Metanephros (tissue), 2 donors: ENCODE measurements around the gene OPN5.

DNA sequence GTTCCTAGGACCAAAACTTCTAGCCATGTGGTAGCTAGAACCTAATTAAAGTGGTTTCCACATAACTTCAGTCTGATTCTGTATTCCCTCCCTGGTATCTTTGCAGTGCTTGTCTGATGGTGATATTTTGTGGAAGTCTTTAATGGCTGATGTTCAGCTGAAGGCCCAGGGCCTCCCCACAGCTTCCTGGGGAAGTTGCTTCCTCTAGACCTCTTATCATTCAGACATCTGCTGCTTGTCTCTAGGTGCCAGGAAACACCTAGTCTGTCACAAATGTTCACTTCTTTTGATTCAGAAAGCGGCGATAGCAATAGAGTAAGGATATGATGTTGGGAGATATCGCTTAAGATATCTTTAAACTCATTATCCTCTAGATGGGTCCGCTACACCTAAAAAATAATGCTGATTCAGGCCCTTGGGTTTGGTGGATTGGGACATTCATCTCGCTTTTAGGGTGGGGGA lies 118.1 kb upstream of the SUPT3H start:
- RAMPAGE, long total RNA, result no peak

- RAMPAGE, long total RNA, result no peak
These were observed 3.9 kb downstream of the CLIC5 start for GRCh38 chr6:46011743-46012144.

- RAMPAGE, long total RNA, result no peak
These were observed 902 bp downstream of the ENPP4 start for GRCh38 chr6:46130711-46131070.

DNA sequence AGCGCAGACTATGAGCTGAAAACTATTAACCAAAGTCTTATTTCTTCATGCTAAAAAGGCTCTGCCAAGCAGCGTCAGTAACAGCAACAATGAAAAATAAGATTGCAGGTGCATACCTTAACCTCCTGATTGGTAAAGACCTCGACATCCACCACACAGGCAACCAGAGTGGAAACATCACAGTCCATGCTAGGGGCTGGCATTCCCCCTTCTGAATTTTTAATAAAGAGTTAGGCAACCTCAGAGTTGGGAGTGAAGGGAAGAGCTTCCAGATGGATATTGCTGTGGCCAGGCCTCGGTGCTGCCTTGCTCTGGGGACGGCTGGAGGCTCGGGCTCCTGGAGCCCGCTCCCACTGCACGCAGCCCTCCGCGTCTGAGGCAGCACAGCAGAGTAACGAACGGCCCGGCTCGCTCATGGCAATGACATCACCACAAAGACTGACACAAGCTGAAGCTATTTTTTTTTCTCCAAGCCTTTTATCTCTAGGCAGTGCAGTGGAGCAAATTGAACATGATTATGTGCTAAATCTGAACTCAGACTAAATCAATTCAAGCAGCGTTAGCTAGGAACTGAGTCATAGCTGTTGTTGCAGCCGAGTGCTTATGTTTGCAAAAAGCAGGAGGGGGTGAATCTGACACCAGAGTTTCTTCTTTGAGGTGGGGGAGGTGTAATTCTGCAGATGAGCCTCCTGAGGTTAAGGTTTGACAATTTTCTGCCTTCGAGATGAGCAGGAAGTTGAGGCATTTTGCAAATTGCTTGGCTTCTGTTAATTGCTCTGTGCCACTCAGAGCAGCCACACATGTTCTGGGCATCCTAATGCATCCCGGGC lies 154.7 kb upstream of the ENPP5 start:
- RAMPAGE, long total RNA, result no peak

DNA sequence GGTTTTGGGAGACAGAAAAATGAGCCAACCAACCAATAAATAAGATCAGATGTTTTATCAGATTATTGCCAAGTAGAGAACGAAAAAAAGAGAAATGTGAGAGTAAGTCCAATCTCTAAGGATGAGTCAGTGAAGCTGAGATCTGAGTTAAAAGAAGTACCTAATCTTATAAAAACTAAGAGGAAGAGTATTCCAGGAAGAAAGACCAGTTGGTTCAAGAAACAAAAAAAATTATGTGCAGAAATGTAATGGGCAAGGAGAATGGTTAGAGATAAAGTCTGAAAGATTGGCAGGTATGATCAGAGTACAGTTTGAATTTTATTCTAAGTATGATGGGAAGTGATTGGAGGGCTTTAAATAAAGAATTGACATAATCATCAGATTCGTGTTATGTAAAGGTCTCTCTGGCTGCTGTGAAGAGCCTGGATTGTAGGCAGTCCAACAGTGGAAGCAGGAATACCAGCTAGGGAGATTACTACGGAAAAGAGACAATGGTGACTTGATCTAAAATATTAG lies 79.6 kb downstream of the RCAN2 start:
- RAMPAGE, long total RNA, result no peak

- RAMPAGE, long total RNA, result no peak
These were observed 882 bp upstream of the RCAN2 start for GRCh38 chr6:46492184-46492478.

- RAMPAGE, long total RNA, result no peak
These were observed 19.3 kb upstream of the RCAN2 start for GRCh38 chr6:46510516-46511006.

DNA sequence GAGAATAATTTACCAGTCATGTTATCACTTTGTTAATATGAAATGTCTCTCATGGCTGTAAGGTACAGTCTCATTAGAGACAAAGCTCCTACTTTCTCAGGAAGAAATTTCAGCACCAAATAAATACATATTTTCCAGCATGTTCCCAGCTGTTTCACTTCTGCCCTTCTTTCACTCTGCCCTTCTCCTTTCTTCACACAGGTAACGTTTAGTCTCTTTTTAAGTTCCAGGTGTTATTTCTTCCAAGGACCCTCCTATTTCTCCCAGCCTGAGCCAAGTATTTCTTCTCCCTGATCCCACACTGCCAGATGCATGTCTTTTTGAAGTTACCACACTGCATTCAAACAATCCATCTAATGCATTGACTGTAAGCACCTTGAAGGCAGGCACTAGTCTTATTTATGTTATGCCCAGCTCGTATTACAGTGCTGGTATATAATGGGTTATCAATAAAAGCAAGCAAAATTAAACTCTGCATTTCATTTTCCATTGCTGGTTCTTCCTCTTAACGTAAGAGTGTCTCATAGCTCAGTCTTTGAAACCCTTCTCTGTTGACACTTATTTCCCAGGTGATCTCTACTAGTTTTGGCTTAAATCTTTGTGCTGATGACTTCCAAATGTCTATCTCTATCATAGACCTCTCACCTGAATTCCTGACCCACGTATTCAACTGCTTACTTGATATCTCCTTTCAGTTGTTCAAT lies 2.4 kb upstream of the ADGRF5 start:
- RAMPAGE, long total RNA, result no peak

DNA sequence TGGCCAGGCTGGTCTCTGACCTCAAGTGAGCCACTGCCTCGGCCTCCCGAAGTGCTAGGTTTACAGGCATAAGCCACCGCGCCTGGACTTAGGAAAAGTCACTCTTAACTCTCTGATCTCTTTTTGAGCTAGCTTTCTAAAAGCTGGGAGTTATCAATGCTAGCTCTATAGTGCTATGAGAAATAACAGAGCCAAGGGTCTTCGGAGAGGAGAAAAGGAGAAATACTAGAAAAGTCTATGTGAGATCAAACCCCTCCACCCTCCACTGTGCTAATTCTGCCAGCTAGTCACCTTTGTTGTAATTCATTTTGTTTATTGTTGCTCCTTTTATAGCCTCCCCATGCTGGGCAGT lies 90.3 kb upstream of the ADGRF1 start:
- RAMPAGE, long total RNA, result no peak

DNA sequence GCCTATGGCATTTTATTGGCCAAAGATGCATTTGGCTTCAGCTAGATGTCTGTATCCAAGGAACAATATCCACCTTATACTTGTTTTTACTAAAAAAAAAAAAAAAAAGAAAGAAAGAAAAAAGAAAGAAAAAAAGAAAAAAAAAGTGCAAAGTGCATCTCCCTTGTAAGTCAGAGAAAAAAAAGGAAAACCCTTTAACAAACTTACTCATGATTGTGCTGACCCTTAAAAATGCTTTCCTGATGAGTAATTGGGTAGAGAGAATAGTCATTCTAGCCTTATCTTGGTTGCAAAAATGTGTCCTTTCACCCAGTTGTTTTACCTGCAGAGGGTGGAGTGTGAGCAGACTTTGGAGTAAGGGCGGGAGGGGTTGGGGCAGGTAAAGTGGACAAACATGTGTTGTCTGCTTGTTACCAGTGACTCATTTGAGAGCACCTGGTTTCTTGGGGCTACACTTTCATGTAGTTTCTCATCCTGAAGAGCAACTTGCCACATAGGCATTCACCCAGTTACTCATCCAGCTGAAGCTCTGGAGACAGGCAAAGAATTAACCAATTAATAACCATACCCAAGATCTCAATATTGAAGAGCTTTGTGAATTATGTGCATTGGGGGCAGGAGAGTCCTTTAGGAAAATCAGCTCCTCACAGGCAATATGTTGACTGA lies 121.2 kb downstream of the TNFRSF21 start:
- RAMPAGE, long total RNA, result no peak

GRCh38 chr6:47234072-47234955 lies 75.4 kb downstream of the TNFRSF21 start:
- RAMPAGE, long total RNA, result no peak

- RAMPAGE, long total RNA, result no peak
These were observed 17.3 kb downstream of the CD2AP start for GRCh38 chr6:47494839-47495390.

DNA sequence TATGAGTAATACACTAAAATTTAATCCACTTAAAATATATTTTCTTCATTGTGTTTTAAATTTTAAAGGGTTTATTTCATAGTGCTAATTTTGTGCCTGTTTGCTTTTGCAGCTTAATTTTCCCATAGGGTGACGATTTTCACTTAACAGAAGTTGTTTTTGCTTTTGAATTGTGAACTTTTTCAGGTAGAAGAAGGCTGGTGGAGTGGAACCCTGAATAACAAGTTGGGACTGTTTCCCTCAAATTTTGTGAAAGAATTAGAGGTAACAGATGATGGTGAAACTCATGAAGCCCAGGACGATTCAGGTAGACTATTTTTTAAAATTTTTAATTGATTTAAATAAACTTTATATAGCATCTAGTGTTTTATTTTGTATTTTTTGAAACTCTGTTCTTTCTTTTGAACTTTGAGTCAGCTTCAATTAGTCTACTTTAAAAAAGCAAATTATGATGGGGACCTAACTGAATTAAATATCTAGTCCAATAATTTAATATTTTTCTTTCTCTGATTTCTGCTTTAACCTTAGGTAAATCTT lies 76.9 kb downstream of the CD2AP start:
- RAMPAGE, long total RNA, result no peak

DNA sequence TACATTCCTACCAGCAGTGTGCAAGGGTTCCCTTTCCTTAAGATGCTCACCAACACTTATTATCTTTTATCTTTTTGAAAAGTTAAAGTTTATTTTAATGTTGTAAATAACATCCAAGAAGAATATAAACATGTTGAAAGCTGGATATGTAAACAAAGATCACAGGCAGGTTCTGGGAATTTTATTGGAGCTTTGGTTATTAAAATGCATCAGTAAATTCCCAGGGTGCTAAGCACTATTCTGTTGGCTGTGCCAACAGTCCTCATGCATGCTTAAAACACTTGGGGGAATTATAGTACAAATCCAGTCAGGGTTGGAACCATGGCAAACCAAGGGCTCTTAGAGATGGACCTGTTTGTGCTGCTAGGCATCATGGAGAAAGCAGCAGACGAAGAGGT lies 101.5 kb upstream of the ADGRF4 start:
- RAMPAGE, long total RNA, result no peak

DNA sequence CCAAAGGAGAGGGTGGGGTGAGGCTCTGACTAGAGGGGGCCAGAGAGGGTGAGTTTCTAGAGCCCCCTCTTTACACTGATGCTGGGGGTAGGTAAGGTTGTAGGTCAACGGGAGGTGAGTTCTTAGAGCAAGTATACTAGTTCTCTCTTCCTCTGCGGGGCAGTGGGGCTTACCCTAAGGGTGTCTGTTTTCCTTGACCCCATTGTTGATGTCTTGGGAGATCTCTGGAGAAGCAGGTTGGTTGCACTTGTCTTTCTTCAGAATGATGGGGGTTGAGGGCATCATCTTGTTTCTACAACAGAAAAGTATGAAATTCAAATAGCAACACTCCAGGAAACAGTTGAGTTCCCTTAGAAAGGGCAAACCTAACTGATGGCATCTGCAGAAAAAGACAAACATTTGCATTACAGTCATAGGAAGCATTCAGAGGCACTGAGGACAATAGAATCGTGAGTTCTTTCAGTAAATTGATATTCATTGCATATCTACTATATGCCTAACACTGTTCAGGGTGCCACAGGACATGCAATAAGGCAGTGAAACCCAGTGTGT lies 41.3 kb upstream of the OPN5 start:
- RAMPAGE, long total RNA, result no peak

DNA sequence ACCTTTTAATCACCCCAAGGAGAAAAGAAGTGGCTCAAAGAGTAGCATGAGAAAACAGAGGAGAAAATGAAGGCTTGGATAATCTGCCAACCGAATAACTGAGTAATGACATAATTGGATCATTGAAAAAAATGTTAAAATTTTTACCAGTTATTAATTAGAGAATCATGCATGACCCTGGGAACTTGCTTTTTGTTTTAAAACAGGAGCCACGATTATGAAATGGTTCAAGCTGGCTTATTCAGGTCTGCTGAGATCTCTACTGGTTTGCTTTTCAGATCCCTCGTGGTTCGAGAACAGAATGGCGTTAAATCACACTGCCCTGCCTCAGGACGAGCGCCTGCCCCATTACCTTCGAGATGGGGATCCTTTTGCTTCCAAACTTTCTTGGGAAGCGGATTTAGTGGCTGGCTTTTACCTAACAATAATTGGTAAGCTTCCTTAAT lies at the start of gene OPN5:
Gene OPN5 (plus strand): TSS at position 267 of the 446 bp plus-strand sequence.
- RAMPAGE, long total RNA, result no peak

DNA sequence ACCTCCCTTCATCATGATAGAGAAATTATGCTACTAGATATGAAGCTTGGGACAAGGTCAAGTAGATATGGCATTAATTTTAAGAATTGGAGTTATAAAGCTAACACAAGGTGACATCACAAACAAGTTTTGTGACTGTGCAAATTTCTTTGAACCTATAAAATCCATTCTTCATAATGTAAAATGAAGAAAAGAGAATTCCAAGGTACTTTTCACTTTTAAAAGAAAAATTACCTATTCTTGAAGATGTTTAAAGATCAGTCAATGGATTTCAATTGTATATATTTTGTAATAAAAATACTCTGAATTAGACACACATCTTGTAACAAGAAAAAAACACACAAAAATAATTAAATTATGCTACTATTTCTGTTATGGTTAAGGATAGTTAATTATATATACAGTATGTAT lies 604.3 kb upstream of the PTCHD4 start:
- RAMPAGE, long total RNA, result no peak

- RAMPAGE, long total RNA, result no peak
These were observed 18.6 kb downstream of the MMUT start for GRCh38 chr6:49444461-49444767.

DNA sequence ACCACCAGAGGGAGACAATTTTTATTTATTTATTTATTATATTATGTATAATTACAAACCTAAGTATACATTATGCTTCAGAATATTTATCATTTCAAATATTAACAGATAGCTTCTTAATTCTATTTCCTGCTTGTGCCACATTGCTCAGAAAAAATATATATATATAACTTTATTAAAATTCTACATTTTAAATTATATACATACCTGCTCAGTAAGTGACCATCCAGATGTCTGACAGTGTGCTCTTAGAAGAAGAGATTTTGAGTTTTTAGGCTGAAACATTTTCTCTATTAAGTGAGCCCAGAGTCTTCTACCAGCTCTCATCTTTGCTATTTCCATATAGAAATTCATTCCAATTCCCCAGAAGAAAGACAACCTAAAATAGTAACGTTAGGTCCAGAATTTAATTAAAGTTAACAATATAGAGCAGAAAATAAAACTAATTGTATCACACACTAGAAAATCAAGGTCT lies 9.6 kb downstream of the MMUT start:
- RAMPAGE, long total RNA, result no peak

DNA sequence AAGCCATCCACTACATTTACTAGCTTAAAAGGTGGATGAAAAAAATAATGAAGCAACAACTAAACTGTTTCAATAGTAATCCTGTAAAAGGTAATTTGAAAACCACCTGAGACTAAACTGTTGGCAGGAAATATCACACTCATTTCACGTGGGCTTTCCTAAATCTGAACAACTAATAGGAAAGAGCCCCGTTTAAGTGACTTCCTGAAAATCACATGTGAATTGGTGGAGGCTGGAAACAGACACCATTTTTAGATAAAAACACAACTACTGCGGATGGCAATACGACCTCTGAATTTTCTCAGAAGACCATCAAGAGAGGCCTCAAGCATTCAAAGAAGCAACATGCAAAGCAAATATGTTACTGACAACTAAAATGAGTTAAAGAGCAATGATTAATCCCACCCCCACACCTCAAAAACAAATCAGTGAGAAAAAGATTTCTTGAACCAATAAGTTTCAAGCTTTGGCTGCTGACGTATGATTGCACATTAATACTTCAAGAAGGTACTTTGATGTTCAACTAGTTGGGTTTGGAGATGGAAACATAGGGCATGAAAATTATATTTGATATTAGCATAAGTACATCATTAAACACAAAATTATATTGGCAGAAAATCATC lies 1.1 kb downstream of the MMUT start:
- RAMPAGE, long total RNA, result no peak